PFSK-1 (cell line): ENCODE results near the genes RERE and SLC2A7.

GRCh38 chr1:8314244-8314728 is 3.6 kb upstream of the SLC45A1 start:
- RRBS, result no CpG with 5 or more reads among the region's 10 CpGs

DNA sequence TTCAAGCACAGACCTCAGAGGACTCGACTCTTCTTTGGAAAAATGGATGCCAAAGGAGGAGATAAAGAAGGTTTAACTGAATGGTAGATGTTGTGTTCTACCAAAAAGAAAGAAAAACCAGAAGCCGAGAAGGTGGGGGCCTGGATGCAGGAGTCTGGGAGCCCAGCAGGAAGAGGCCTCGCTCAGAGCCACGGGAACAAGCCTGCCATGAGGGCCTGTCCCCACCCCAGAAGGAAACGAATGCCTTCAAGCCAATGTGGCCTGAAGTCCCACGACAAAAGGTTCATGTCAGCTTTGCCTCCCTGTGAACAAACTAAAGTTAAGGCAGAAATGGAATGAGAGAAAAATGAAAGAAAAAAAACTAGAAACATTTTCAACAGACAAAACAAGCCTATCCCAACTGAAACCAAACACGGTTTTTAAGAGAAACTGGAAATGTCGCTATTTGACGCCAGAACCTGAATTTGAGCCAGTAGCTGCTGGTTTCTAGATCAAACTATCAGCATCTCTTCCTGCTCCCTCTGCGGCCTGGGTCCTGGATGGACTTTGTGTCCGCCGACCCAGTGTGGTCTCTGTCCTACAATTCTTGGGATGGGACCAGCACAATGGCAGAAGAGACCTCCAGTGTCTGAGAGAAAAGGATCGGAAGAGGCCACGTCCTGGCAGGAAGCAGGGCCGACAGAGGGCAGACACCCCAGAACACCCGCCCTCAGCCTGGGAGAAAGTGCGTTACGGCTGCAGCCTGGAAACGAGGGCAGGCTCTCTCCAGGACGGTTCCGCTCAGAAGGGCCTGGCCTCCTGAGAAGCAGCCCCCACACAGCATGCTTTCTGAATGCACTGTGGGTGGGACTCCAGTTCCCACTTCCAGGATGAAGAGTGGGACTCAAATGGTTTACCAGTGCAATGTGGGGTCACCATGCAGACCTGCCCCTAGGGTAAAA is 35.2 kb downstream of the SLC45A1 start:
- RRBS, result no CpG with 5 or more reads among the region's 21 CpGs

DNA sequence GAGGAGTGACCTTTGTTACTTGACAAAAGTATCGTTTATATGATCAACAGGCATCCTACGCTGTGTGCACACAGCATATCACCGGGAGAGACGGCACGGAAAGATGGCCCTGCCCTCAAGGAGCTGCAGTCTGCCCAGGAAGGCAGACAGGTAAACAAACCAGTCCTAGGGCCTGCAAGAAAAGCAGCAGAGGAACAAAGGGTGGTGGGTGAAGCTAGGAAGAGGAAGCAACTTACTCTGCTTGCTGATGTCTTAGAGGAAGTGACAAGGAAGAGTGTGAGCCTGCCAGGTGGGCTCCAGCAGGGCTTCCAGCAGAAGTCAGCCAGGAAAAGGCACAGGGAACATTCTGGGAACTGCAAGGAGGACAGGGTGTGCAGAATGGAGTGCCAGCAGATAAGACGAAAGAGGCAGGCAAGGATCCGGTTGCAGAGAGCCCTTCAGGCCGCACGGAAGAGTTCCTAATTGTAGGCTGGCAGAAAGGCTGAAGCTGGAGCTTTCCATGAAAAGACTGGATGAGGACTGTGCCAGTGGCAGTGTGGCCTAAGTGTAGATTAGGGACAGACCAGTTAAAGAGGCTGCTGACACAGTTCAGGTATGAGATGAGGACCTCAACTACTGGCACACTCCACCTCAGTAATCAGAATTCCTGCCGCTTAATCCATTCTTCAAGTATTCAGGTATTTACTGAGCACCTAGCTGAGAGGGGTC is 106.8 kb downstream of the SLC45A1 start:
- RRBS, result no CpG with 5 or more reads among the region's 10 CpGs

- RRBS, result no CpG with 5 or more reads among the region's 18 CpGs
These were observed 176.9 kb downstream of the SLC45A1 start for GRCh38 chr1:8494572-8495479.

- RRBS, result no CpG with 5 or more reads among the region's 3 CpGs
These were observed 191.0 kb downstream of the RERE start for GRCh38 chr1:8626360-8626959.

- RRBS, result 2% methylated on average over 20 of the region's 35 CpGs
These were observed at the start of gene RERE for GRCh38 chr1:8817560-8817824. TSS of gene RERE (minus strand) at chr1:8817640.

DNA sequence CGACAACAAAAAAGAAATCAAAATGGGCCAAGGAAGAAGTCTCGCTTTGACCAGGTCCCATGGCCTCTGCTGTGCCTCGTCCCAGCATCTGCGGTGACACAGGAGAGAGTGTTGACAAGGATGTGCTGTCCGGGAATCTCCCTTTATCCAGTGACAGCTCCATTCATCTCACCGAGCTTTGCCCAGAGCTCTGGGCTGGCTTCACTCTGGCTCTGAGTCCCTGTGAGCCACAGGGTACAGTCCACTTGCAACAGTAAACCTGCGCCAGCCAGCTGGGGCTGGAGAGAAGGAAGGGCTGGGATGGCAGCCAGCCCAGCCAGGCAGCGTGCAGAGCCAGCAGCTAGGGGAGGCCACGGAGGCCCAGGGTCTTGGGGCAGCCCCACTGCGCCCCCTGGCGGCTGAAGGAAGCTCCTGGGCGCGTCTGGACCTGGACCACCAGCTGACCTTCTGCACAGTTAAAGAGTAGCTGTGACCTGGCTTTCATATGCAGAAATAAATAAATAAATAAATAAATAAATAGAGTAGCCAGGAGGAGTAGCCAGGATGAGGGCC is 29.7 kb downstream of the ENO1 start:
- RRBS, result no CpG with 5 or more reads among the region's 13 CpGs

GRCh38 chr1:8856035-8856274 is 22.5 kb downstream of the ENO1 start:
- RRBS, result no CpG with 5 or more reads among the region's 6 CpGs

DNA sequence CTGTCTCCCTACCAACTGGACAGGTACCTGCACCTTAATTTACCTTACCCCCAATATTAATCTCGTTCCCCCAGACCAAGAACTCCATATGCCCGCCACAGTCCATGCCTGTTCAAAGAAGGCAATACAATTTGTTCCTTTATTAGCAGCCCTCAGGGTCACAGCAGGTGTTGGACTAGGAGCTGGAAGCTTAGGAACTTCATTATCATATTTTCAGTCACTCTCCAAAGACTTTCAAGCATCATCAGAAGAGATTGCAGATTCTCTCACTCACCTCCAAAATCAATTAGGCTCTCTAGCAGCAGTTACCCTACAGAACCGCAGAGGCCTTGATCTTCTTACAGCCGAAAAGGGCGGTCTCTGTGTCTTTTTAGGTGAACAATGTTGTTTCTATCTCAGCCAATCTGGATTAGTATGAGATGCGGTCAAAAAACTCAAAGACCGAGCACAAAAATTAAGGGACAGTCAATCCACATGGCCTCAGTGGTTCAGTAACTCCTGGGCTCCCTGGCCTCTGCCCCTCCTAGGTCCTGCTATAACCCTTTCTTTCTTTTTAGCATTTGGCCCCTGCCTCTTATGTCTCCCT is 19.0 kb upstream of the CA6 start:
- RRBS, result no CpG with 5 or more reads among the region's 7 CpGs

- RRBS, result no CpG with 5 or more reads among the region's 11 CpGs
These were observed at the start of gene SLC2A7 for GRCh38 chr1:9026147-9026666. TSS of gene SLC2A7 (minus strand) at chr1:9026423.

GRCh38 chr1:9071545-9072054 is 2.2 kb upstream of the SLC2A5 start:
- RRBS, result 93% methylated on average over 16 of the region's 41 CpGs

DNA sequence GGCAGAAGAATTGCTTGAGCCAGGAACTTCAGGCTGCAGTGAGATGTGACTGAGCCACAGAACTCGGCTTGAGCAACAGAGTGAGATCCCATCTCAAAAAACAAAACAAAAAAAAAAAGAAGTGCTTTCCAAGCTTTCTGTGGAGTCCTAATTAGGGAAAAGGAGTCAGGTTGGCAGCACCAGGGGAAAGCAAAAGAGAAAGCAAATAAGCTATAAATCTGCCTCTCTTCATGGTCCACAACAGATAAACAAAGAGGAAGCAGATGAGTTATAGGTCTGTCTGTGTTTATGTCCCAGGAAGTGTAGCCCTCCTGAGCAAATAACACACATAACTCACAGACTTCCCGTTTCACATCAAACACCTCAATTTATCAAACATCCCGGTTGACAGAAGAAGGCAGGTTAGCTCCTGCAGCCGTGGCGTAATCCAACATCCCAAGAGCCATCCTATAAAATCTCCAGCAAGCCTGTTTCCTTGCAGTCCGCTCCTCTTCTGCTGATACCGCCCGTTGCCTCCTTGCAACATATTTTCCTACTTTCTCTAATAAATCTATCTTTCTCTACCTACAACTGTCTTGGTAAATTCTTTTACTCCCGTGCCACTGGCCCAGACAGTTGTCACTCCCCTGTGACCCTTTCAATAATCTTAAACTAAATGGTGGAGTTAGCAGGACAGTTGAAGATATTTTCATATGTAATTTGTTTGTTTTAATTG is 5.6 kb upstream of the SLC2A5 start:
- RRBS, result no CpG with 5 or more reads among the region's 9 CpGs

GRCh38 chr1:9239326-9240472 is 5.1 kb downstream of the H6PD start:
- RRBS, result 78% methylated on average over 4 of the region's 20 CpGs

DNA sequence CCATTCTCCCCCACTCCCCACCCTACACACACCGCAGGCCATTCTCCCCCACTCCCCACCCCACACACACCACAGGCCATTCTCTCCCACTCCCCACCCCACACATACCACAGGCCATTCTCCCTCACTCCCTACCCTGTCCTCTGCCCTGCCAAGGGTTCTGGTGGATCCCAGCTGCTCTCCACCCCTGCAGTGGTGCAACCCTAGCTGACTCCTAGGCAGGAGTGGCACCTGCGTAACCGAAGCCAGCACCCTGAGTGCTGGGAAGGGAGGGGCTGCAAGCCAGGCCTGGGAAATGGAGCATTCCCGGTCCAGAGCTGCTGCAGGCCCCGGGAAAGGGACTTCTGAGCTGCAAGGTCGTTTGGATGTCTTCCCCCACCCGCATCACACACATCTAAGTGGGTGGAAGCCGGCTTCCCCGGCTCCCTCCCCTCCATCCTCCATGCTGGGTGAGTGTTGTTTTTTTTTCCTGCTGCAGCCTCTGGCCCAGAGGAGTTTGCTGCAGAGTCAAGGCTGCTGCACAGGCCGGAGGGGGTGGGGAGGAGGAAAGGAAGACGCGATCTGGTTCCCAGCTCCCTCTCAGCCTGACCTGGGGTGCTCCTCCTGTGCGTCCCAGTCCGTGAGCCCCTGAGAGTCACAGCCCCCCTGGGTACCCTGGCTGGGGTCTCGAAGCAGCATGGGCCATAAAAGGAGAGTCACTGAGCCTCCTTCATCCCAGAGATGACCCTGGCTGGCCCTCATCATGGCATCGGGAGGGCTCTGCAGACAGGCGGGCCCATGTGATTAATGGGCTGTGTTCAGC is 16.1 kb downstream of the H6PD start:
- RRBS, result 66% methylated on average over 6 of the region's 17 CpGs

DNA sequence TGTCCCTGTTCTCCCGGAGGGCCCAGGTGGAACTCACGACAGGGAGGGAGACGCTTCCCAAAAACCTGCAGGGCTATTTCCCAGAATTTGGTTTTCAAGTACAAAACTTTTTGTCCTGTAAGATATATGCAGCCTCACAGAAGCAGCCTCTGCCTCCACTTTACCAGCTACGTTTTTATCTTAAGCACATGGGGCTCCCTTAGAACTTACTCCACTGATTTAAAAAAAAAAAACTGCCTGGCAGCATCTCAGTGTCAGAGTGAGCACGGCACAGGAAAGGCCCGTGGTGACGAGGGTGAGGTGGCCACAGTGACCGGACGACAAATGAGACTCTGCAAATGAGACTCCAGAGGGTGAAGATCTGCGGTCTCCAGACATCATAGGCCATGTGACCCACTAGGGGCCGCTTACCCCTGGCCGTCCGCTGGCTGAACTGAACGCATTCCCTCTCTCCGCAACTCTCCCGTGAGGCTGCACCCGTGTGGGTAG is 23.8 kb upstream of the SPSB1 start:
- RRBS, result 89% methylated on average over 1 of the region's 17 CpGs

- RRBS, result no CpG with 5 or more reads among the region's 6 CpGs
These were observed 1.8 kb downstream of the SPSB1 start for GRCh38 chr1:9294366-9294944.

DNA sequence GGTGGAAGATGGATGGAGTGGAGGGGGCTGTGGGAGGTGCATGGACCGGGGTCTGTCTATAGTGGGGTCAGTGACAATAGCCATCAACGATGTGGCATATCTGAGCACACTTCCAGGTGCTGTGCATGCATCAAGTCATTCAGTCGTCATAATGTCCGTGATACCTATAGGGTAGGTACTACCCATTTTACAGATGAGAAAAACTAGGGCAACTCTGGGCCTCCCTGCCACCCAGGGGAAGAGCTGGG is 13.6 kb downstream of the SPSB1 start:
- RRBS, result no CpG with 5 or more reads among the region's 4 CpGs

GRCh38 chr1:9349429-9350114 is 56.9 kb downstream of the SPSB1 start:
- RRBS, result no CpG with 5 or more reads among the region's 25 CpGs

GRCh38 chr1:9363105-9363521 is 70.4 kb downstream of the SPSB1 start:
- RRBS, result no CpG with 5 or more reads among the region's 8 CpGs

DNA sequence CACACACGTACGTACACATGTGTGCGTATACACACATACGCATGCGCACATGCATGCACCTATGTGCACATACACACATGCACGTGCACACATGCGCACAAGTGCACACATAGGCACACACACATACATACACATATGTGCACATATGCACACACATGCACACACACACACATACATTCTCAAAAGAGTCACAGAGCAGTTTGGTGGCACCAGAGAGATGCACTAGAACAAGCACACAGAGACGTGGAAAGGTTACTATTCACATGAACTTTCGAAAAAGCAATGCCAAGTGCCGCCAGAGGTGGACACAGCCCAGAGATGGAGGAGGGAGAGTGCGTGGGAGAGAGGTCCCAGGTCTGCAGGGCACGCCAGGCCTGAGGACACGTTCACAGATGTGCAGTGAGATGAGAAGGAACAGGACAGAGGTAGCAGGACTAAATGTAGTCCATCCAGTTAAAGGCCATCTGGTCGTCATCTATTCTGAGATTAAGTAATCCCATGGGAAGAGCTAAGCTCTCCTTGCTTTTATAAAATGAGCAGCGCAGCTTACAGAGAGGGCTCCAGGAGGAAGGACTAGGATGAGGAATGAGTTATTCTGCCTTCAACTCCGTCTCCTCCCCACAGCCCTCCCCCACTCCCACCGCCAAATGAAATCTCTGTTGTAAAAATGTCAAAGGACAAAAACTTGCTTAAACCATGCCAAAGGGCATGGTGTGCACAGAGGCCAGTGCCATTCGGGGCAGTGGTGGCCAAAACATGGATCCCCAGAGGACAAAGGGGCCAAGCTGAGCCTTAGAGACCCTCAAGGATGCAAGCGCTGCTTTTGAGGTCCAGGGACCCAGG is 85.5 kb upstream of the SLC25A33 start:
- RRBS, result no CpG with 5 or more reads among the region's 19 CpGs